Cerebellum (tissue), 5 donors: Measurements from ENCODE around the genes ADH4, SLC9B1 and TACR3.

GRCh38 chr4:99143836-99144491 lies at the start of gene ADH4:
Gene ADH4, minus strand, starts transcription at chr4:99144297.
- PRO-cap, 3 experiments = no peak in any of the 3 experiments
- RAMPAGE, long total RNA = no peak

- PRO-cap, 3 experiments = no peak in any of the 3 experiments
- RAMPAGE, long total RNA = no peak
Observed at GRCh38 chr4:99307711-99308210, 13.4 kb downstream of the ADH1B start.

DNA sequence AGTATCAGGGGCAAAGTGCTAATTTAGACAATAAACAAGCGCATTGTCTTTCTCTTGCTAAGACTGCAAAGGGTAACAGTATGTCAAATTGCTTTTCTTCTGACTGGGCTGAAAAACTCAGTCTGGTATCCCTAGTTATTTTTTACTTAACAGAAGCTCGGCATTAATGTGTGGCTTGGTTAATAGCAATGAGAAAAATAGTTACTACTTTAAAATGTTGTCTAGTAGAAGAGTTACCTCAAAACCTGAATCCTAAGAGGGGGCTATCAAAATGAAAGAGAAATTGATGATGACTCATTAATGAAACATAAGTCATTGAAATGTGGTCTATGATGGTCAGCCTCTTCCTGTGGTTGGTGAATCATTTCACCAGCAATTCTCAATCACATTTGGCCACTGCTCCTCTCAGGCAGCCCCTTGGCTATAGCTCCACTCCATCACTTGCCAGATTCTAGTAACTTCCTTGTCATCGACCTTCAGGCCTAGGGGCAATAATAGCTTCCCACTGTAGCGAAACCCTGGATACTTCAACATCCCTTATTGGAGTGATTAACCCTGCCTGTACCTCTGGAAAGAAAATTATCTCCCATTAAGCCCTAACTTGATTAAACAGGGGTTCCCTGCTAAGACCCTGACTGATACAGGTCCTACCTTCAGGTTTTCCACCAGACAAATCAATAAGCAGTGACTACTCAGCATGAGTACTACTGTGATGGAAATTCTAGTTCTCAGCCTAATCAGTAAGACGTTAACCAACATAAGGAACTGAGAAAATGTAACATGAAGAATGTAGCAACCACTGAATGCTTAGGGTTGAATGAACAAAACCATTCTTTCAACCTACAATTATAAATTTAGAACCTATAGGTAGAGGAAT lies 30.5 kb downstream of the ADH7 start:
- PRO-cap, 3 experiments = no peak in any of the 3 experiments
- RAMPAGE, long total RNA = no peak

DNA sequence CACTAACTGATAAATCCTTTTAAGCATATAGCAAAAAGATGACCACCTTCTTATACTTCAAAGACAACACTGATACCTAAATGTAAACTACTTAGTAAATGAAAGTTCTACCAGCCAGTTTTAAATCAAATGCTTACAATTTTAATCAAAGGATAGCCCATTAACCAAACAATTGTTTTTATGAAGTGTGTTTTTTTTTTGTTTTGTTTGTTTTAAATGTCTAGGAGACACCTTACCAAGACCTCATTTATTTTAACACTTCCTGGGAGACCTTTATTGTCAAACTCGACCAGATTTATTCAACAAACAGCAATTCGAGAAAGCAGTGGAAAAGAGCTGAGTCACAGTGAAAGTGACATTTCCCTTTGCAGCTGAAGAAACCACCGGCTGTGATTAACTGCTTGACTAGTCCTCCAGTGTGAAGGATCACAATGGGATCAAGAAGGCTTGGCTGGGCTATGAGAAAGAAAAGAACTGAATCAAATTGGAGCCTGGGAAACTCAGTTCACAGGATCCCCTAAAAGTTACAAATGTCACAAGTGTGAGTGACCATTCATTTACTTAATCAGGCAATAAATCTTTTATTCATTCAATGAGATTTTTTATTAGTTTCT lies 11.9 kb upstream of the ADH7 start:
- PRO-cap, 3 experiments = no peak in any of the 3 experiments
- RAMPAGE, long total RNA = no peak

DNA sequence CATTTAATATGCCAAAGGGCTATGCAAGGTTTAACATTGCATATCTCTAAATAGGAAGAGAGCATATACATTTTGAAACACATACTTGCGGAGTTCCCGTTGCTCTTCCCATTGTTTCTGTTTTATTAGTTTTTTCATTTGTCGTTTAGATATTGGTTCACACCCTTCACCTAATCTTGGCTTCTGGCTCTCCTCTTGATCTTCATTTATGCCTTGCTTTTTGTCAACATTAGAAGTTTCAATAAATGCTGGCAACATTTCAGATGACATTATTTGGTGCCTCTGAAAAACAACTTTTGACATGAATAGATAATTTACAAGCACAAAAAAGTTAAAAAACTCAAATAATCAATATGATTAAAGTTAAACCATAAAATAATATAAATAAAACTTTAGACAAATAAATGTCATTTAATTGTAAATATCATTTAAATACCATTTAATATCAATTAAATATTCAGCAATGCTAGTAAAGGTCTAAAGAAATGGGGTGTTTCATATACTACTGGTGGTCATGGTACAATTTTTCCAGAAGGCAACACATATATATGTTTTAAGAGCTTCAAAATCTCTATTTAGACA lies 4.7 kb downstream of the TRMT10A start:
- PRO-cap, 3 experiments = no peak in any of the 3 experiments
- RAMPAGE, long total RNA = no peak

GRCh38 chr4:101191581-101192067 lies 155.7 kb downstream of the PPP3CA start:
- PRO-cap, 3 experiments = no peak in any of the 3 experiments
- RAMPAGE, long total RNA = no peak

- PRO-cap, 3 experiments = no peak in any of the 3 experiments
- RAMPAGE, long total RNA = no peak
Observed at GRCh38 chr4:101287205-101287872, 60.0 kb downstream of the PPP3CA start.

DNA sequence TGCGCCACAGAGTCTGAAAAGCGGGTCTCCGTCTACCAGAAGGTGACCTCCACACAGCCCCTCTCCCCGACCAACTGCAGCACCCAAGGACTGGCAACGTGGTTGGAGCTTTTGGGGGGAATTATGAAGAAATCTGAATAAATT lies 1.3 kb upstream of the PPP3CA start:
- PRO-cap, 3 experiments = no peak in any of the 3 experiments
- RAMPAGE, long total RNA = no peak

- PRO-cap, 3 experiments = no peak in any of the 3 experiments
- RAMPAGE, long total RNA = no peak
Observed at GRCh38 chr4:102345735-102346350, 561 bp upstream of the SLC39A8 start.

GRCh38 chr4:102597317-102597789 lies 96.2 kb downstream of the NFKB1 start:
- PRO-cap, 3 experiments = no peak in any of the 3 experiments
- RAMPAGE, long total RNA = no peak

DNA sequence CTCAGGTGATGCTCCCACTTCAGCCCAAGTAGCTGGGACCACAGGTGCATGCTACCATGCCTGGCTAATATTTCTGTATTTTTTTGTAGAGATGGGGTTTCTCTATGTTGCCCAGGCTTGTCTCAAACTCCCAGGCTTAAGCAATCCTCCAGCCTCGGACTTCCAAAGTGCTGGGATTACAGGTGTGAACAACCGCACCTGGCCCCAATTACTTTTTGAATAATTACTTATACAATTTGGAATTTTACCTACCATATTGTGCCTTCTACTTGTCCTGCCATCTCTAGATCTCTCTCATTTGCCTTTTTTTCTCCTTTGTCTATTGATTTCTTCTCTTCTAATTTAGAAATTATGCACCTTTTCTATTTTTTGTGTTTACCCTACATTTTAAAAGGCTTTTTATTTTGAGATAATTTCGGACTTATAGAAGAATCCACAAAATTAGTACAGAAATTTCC lies 25.1 kb upstream of the MANBA start:
- PRO-cap, 3 experiments = no peak in any of the 3 experiments
- RAMPAGE, long total RNA = no peak

GRCh38 chr4:102801484-102801955 lies 25.8 kb downstream of the UBE2D3 start:
- PRO-cap, 3 experiments = no peak in any of the 3 experiments
- RAMPAGE, long total RNA = no peak

GRCh38 chr4:103019355-103020303 lies at the start of gene SLC9B1:
Gene SLC9B1, minus strand, starts transcription at chr4:103019705.
- PRO-cap, 3 experiments = peak in 3 of 3 experiments; most common plus-strand start chr4:103019788 (in 2); most common minus-strand start chr4:103019624 (in 2)
- RAMPAGE, long total RNA = no peak

- PRO-cap, 3 experiments = peak in 2 of 3 experiments; most common minus-strand start chr4:103077162 (in 1)
- RAMPAGE, long total RNA = no peak
Observed at GRCh38 chr4:103077087-103077487, 526 bp upstream of the SLC9B2 start.

- PRO-cap, 3 experiments = no peak in any of the 3 experiments
- RAMPAGE, long total RNA = no peak
Observed at GRCh38 chr4:103145465-103145875, 45.8 kb upstream of the BDH2 start.

DNA sequence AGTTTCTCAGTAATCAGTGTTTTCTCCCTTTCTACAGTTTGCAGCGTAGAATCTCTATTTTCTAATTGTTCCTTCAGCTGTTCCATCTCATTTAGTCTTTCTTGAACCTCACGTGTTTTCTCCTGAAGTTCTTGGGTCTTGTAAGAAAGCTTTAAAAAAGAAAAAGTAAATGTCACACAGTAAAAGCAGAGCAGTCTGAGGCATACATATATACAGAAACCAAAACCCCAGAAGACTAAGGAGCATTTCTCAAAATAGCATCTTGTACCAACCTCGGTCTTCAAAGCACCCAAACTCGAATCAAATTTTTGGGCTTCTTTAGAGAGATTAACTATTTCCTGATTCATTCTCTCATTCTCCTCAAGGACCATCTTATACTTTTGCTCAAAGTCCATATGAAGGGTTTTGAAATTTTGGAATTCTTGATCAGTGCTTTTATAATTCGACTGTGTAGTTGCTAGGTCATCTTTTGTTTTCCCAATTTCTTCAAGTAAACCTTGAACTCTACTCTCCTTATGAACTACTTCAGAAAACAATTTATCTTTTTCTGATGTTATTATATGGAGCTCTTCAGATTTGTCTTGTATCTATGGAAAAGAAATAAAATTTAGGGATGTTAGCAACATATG lies 39.3 kb downstream of the CENPE start:
- PRO-cap, 3 experiments = no peak in any of the 3 experiments
- RAMPAGE, long total RNA = no peak

DNA sequence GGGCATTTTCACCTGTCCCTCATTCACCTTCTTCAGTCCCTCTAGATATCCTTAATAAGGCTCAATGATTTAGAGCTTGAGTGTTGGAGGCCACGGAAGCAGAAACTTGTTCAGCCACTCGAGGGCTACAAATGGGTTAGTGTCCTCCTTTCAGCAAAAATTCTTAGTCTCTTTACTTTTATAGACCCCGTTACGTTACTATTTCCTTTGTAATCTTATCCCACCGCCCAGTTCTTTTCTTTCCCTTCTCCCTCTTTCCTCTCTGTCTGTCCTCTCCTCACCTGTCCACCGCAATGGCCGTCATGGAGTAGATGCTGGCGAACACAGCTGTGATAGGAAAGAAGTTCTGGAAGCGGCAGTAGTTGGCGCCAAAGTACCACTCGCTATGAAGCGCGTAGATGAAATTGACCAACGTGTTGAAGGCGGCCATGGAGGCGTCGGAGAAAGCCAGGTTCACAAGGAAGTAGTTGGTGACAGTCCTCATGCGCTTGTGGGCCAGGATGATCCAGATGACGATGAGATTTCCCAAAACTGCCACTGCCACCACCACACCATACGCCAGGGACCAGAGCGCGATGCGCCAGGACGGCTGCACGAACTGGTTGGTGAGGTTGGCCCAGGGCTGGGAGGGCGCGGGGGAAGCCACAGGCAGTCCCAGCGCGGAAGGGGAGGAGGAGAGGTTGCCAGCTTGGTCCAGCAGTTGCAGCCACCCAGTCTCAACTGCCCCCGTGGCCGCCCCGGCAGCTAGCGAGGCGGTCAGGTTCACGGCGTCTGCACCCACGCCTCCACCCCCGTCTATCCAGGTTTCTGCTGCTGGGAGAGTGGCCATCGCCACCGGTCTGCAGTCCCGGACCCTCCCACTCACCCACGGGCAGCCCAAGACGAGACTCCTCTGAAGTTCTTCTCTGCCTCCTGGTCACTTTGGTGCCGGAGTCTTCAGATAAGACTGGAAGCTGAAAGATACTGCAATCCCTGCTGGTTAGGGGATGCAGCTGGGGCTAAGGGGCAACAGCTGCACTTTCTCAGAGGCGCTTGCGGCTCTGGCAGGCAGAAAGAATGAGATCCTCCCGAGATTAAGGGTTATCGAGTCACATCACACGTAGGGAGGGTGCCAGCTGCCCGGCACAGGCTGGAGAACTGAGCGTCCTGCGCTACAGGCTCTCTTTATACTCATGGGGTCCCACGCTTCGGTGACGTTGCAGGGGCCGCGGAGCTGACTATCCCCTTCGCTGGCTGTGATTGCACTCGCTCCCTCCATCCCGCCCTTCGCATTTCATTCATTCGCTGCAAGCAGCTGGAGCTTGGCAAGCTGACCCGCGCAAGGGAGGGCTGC lies at the start of gene TACR3:
Gene TACR3, minus strand, starts transcription at position 1,139 of the 1,333 bp plus-strand sequence.
- PRO-cap, 3 experiments = no peak in any of the 3 experiments
- RAMPAGE, long total RNA = no peak

GRCh38 chr4:104491913-104492902 lies 2.5 kb downstream of the CXXC4 start:
- PRO-cap, 3 experiments = peak in 2 of 3 experiments; most common plus-strand start chr4:104492318 (in 1); most common minus-strand start chr4:104492182 (in 2)
- RAMPAGE, long total RNA = no peak

DNA sequence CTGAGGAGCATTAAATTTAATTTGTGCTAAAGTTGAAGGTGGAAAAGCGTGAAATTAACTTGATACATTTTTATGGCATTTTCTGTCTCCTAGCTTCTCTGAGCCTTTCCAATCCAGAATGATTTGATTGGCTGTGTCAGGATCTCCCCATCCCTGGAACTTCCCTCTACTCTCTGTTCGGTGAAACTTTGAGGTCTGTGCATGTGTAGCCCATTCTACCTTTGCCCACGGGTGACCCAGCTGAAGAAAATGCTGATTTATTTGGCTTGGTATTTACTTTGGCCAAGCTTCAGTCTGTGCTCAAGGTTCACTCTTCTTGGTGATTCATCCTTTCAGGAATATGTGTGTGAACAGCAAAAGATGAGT lies 233.6 kb upstream of the CXXC4 start:
- PRO-cap, 3 experiments = no peak in any of the 3 experiments
- RAMPAGE, long total RNA = no peak

DNA sequence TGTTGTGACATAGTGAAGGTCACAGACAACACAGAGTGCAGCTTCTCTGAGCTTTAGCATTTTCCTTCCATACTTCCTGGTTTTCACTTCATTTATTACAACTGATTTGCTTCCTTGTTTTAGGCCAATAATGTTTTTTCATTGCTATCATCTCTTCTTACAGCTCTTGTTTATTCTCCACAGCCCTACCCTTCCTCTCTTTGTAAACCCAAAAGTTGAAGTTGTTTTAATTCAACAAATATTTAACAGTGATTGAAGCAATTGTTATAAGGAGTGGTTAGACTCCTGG lies 132.4 kb upstream of the TET2 start:
- PRO-cap, 3 experiments = no peak in any of the 3 experiments
- RAMPAGE, long total RNA = no peak